Psoas muscle (tissue), 2 donors: ENCODE measurements around a stretch of chr6.

- PRO-cap, 2 experiments = no peak in any of the 2 experiments
Observed at GRCh38 chr6:97407283-97407528, 124.2 kb upstream of the MMS22L start.

DNA sequence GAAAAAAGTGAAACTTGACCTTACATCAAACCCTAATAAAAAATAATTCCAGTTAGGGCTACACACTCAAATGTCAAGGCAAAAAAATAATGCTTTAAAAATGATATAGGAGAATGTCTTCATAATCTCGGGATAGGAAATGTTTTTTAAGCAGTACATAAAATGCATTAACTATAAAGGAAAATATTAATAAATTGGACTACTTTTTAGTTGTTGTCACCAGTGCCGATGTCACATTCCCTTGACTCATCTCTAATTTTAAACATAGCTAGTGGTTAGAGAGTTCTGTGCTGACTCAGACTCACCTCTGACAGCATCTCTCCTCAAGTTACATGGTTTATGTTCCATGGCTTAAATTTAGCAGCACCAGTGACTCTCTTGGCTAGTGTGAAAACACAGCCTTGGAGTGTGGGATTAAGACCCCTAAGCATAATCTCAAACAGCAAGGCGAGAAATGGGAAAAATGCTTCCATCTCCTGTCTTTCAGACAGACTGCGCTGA lies 311.8 kb upstream of the MMS22L start:
- PRO-cap, 2 experiments = peak in 1 of 2 experiments; most common plus-strand start position 369 of the sequence (in 1)

- PRO-cap, 2 experiments = no peak in any of the 2 experiments
Observed at GRCh38 chr6:98416356-98416720, 418.0 kb upstream of the POU3F2 start.

- PRO-cap, 2 experiments = no peak in any of the 2 experiments
Observed at GRCh38 chr6:98831042-98832292, 2.9 kb upstream of the POU3F2 start.

DNA sequence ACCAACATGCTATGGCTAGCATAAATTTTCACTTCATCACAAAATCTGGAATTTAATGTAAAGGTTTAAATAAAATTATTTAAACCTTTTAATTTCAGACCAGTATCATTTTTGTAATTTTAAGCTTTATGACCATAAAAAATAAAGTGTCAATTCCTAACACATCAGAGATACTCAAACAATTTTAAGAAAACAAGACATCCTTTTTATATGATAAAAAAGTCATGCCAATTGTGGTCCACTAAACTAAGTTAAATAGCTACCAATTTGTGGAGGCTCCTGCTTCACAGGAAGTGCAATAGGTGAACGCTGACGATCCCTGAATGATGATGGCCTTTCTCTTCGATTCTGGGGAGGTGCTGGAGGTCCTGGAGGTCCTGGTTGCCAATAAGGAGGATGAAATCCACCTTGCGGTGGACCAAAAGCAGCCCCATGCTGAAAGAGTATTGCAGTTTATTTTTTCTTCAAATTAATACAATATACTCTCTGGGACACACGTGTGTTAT lies 15.0 kb upstream of the COQ3 start:
- PRO-cap, 2 experiments = no peak in any of the 2 experiments

DNA sequence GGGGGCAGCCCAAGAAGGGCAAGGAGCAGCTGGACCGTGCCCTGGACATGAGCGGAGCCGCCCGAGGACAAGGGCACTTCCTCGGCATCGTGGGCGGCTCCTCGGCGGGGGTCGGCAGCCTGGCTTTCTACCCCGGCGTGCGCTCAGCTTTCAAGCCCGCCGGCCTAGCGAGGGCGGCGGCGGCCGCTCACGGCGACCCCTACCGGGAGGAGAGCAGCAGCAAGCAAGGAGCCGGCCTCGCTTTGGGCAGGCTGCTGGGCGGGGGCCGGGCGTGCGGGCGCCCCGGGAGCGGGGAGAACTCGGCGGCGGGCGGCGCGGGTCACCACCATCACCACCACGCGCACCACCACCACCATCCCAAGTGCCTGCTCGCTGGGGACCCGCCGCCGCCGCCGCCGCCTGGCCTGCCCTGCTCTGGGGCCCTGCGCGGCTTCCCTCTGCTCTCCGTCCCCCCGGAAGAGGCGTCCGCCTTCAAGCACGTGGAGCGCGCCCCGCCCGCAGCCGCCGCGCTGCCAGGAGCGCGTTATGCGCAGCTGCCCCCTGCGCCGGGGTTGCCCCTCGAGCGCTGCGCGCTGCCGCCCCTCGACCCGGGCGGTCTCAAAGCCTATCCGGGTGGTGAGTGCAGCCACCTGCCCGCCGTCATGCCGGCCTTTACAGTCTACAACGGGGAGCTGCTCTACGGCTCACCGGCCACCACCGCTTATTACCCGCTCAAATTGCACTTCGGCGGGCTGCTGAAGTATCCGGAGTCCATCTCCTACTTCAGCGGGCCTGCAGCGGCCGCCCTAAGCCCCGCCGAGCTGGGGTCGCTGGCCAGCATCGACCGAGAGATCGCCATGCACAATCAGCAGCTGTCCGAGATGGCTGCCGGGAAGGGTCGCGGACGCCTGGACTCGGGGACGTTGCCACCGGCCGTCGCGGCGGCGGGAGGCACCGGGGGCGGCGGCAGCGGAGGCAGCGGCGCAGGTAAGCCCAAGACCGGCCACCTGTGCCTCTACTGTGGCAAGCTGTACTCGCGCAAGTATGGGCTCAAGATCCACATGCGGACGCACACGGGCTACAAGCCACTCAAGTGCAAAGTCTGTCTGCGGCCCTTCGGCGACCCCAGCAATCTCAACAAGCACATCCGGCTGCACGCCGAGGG lies 7.1 kb downstream of the PRDM13 start:
- PRO-cap, 2 experiments = no peak in any of the 2 experiments

- PRO-cap, 2 experiments = no peak in any of the 2 experiments
Observed at GRCh38 chr6:100393300-100393924, 71.3 kb downstream of the SIM1 start.

GRCh38 chr6:100454158-100454727 lies 10.5 kb downstream of the SIM1 start:
- PRO-cap, 2 experiments = peak in 2 of 2 experiments; most common plus-strand start chr6:100454398 (in 2); most common minus-strand start chr6:100454243 (in 1)

GRCh38 chr6:101961733-101962016 lies 568.2 kb downstream of the GRIK2 start:
- PRO-cap, 2 experiments = no peak in any of the 2 experiments

GRCh38 chr6:104671157-104671665 lies 188.5 kb downstream of the HACE1 start:
- PRO-cap, 2 experiments = no peak in any of the 2 experiments

DNA sequence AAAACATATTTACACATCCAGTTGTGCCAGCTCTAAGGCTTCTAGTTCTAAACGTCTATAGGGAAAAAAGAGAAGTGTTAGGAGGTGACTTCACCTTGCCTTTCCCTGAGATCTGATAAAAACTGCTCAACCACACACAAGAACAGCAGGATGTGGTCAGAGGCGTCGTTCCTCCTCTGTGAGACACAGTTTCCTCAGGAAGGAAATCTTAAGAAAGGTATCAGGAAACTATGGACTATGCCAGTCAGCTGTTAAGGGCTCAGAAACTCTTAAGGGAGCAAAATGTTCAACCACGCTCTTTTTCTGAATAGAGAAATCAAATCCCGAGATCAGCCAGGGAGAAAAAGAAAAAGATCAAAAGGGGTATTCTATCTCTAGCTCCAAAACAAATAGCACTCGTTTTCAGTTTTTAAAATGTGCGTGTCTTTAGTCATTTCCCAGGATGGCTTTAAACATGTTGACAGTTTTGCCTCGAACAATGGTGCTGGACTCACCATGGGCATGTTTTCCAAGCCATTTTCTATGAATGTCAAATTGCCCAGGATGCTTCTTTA lies 154.5 kb downstream of the HACE1 start:
- PRO-cap, 2 experiments = peak in 1 of 2 experiments; most common minus-strand start position 114 of the sequence (in 1)

- PRO-cap, 2 experiments = peak in 2 of 2 experiments; most common minus-strand start chr6:105161596 (in 2)
Observed at GRCh38 chr6:105161435-105161900, 18.3 kb downstream of the POPDC3 start.

GRCh38 chr6:105296695-105297537 lies 106.0 kb downstream of the PREP start:
- PRO-cap, 2 experiments = no peak in any of the 2 experiments

- PRO-cap, 2 experiments = no peak in any of the 2 experiments
Observed at GRCh38 chr6:105453398-105453737, 50.5 kb upstream of the PREP start.

DNA sequence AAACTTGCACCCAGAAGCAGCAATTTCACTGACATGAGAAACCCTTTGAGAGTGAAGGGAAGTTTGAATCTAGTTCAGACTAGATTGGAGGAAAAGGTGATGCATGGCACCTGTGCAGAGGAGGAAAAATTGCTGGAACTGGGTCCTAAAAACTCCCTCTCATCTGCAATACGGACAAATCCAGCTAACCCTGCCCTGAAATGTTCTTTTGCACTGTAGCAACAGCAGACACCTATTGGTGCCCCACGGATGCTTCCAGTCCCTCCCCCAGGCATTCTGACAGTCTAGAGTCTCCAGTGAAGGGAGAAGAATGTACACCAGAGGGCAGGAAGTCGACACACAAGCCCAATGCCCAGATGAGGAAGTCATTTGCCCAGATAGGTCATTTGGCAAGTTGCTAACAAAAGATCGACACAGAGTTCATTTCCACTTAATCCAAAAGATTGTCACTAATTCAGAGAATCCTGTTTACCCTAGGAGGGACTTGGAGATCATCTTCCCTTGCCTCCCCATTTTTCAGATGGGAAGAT lies 293.1 kb upstream of the PRDM1 start:
- PRO-cap, 2 experiments = no peak in any of the 2 experiments

GRCh38 chr6:105991583-105991937 lies 94.6 kb upstream of the PRDM1 start:
- PRO-cap, 2 experiments = no peak in any of the 2 experiments

GRCh38 chr6:105993260-105994012 lies 92.7 kb upstream of the PRDM1 start:
- PRO-cap, 2 experiments = no peak in any of the 2 experiments

DNA sequence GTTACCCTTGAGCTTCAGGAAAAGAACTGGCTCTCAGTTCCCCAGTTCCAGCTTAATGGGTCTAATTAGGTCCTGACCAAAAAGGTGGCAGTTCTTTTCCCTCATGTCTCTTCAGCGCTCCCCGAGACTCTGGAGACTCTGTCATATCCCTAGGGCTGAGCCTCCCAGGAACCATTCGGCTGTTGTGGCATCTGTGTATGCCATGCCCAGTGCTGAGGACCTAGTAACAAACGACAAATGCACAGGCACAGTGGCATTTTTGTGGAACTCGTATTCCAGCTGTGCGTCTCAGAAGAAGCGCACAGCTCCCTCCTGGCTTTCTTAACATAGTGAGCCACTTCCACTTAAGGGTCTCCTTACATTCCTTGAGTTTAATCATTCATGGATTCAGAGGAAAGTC lies 14.7 kb downstream of the PRDM1 start:
- PRO-cap, 2 experiments = no peak in any of the 2 experiments

DNA sequence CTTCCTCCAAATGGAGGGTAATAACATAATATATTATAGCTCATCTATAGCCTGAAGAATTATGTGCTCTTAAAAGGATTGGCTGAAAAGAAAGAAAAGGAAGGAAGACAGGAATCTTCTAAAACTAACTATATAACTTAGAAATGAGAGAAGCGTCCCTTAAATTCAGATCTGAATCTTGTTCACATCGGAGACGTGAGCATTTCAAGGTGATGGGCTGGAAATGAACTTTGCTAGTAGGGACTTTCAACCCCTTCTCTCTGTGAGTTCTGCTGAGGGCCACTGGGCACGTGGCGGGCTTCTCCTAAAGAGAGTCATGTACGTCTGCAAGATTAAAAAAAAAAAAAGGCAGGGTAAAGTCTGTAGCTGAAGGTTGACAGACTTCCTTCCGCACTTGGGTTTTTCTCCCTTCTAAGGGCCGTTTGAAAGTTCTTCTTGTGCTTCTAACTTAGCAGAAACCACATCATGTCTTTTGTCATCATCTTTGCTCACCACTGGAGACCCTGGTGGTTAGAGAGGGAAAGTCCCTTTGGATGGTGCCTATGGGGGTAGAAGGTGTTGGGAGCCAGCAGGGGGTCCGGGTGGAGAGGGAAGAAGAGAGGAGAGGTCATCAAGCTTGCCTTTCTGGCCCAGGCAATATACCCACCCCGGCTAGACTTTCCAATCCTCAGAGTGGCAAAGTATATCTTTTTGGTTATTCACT lies 31.4 kb downstream of the PRDM1 start:
- PRO-cap, 2 experiments = no peak in any of the 2 experiments

DNA sequence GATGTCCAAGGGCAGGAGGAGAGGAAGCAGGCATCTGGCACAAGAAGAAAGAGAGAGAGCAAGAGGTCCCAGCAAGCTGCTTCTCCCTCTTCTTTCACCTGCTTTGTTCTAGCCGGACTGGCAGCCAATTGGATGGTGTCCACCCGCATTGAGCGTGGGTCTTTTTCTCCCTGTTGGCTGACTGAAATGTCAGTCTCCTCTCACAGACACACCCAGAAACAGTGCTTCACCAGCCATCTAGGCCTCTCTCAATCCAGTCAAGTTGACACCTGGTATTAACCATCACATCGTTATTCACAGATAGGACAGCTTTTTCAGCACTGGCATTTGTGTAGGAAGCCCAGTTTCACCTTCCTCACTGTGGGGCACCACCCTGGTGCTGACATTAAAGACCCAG lies 51.3 kb downstream of the CRYBG1 start:
- PRO-cap, 2 experiments = no peak in any of the 2 experiments